Colic lymph node (tissue), 1 donor: Measurements from ENCODE around the genes LMF1, RNF151 and GFER.

GRCh38 chr16:861758-862105, 61.2 kb upstream of the GNG13 start:
- PRO-cap, result no peak

- PRO-cap, result no peak
These were observed 66.1 kb upstream of the GNG13 start for GRCh38 chr16:866468-867150.

GRCh38 chr16:903508-903884, 67.3 kb downstream of the LMF1 start:
- PRO-cap, result no peak

DNA sequence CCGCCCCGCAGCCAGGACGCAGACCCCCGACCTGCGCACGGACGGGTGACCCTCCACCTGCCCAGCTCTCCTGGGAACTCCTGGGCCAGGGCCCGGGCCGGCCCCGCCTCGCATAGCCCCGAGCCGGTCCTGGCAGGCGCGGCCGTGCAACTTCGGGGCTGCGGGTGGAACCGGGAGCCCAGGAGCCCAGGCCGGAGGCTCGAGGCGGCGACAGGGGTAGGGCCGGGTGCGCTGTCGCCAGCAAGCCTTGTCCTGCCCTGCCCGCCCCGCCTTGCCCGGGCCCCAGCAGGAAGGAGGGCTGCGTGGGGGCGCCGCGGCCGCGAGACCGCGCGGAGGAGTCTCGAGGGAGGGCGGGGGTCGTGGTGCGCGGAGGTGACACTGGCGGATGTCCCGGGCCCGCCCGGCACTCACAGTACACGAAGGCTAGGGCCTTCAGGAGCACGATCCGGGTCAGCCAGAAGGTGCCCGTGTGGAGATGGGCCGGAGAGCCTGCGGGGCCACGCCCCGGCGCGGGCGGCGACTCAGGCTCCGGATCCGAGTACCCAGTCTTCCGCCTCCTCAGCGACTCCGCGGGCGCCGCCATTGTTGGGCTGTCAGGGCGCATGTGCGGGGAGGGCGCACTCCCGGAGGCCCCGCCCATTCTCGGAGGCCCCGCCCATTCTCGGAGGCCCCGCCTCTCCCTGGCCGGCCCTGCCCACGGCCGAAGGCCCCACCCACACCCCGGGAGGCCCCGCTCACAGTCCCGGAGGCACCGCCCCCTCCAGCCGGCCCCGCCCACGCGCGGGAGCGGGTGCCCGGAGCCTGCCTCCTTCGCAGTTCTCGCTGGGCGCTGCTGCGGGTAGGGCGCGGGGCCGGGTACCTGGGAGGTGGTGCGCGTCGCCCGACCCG, at the start of gene LMF1:
LMF1 (minus strand) TSS at position 608 of the 888 bp plus-strand sequence.
- PRO-cap, result bidirectional peak, plus-strand start at position 343 of the sequence, minus-strand start at position 273 of the sequence; bidirectional peak, plus-strand start at position 815 of the sequence, minus-strand start at position 584 of the sequence

DNA sequence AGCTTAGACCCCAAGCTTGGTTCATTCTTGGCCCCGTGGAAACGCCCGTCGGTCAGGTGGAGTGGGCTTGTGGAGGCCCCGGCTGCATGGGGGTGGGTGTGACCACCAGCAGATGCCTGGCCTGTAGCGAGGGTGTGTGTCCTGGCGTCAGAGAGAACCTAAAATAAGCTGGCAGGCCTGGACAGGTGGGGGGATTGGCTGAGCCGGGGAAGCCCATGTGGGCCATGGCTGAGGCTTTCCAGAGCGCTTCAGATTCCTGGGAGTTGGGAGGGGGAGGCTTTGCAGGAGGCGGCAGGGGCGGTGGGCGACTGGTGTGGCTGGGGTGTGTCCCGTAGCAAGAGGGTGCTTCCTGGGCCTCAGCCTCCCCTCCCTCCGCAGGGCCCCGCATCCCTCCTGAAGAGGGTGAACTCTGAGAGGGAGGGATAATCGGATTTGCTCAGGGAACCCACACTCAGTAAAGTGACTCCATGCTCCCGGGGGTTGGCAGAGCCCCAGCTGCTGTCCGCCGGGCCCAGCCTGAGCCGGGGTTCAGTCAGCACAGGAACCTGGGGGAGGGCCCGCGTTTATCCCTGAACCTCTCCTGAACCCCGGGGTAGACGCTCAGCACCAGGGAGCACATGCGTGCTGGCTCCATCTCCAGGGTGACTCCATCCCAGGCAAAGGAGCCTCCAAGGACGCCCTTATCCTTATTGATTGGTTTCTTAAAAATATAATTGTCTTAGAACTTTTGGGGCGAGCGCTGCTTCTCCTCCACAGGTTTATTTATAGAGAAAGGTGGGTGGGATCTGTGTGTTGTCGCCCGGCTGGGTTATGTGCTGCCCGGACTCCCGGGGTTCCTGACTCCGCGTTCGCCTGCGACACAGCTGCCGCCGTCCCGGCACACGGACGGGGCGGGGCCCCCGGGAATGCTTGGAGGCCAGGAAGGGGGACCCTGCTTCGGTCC, 3.6 kb downstream of the CACNA1H start:
- PRO-cap, result no peak

DNA sequence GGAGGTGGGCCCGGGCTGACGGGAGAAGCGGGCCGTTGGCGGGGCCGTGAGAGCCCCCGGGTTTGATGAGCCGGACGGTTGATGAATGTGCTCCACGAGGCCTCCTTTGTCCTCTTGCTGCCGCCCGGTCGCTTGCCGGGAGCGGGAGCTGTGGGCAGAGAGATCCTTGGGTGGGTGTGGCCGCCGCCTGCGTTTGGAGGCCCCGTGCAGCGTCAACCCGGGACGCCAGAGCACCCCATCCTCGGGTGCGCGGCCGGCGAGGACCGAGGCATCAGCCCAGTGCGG, 7.7 kb downstream of the CACNA1H start:
- PRO-cap, result no peak

DNA sequence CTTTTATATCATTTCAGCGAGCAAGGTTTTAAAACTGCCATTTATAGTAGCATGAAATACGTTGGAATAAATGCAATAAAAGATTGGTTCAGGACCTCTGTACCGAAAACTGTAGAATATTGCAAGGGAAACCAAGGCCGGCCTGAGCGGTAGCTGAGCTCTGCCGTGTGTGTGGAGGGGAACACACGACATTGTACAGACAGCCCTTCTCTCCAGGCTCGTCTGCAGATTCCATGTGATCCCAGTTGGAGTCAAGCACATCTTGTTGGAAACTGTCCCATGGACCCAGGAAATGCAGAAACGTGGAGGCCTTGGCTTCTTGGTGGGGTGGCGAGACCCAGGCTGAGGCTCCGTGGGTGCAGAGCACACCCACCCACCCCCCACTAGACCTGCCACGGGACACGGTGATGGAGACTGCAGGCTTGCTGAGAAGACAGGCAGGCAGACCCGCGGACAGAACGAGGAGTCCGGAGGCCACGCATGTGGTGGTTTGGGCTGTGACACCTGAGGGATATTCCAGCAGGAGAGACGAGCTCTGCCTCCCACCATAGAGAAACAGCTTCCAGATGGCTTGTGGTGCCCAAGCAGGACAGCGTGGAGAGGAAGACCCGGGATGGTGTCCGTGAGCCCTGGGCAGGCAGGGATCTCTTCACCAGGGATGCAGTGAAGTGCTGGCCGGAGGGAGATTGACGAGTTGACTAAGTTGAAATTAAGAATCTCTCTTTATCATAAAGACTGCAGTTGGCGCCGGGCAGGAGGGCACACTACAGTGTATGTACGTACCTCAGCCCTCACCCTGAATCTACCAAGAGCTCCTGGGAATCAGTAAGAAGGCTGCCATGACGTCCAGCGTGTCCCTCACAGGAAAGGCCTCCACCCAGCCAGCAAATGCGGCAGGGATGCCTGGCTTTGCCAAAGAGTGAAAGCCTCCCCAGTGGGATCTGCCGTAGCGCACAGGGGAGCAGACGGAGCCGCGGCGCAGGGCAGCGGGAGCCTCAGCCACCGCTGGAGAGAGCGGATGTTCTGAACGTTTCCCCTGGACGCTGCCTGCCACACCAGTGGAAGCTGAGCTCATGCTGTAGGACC, 8.1 kb downstream of the UBE2I start:
- PRO-cap, result no peak

DNA sequence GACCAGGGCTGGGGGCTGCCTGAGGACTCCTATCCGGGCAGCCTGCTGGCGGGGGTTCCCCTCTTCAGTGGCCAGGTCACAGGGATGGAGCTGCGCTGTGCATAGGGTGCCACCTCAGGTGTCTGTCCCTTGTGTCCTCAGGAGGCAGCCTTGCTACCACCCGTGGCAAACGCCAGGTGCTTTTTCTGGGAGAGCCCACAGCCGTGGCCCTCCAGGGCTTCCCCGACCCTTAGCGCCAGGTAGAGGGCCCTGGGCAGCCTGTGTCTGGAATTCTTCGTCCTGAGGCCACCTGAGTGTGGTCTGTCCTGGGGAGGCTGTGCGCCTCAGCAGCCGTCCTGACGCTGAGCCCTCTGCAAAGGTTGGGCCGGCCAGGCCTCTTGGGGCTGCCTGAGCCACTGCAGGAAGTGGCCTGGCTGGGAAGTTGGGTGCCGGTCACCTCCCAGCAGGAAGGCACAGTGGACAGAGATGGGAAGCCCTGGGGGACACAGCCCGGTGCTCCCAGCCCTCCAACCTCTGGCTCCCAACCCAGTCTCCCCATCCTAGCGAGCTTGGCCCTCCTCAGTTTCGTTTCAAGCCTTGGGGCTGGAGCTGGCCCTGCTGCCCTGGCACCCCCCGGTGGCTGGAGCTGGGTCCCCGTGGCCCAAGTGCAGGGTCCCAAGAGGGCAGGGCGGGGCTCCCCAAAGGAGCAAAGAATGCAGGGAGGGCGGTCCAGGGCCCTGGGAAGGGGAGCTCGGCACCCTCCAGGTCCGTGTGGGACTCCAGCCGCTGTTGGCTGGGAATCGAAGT, 7.6 kb upstream of the BAIAP3 start:
- PRO-cap, result no peak

- PRO-cap, result no peak
These were observed 1.7 kb downstream of the TSR3 start for GRCh38 chr16:1349812-1350470.

DNA sequence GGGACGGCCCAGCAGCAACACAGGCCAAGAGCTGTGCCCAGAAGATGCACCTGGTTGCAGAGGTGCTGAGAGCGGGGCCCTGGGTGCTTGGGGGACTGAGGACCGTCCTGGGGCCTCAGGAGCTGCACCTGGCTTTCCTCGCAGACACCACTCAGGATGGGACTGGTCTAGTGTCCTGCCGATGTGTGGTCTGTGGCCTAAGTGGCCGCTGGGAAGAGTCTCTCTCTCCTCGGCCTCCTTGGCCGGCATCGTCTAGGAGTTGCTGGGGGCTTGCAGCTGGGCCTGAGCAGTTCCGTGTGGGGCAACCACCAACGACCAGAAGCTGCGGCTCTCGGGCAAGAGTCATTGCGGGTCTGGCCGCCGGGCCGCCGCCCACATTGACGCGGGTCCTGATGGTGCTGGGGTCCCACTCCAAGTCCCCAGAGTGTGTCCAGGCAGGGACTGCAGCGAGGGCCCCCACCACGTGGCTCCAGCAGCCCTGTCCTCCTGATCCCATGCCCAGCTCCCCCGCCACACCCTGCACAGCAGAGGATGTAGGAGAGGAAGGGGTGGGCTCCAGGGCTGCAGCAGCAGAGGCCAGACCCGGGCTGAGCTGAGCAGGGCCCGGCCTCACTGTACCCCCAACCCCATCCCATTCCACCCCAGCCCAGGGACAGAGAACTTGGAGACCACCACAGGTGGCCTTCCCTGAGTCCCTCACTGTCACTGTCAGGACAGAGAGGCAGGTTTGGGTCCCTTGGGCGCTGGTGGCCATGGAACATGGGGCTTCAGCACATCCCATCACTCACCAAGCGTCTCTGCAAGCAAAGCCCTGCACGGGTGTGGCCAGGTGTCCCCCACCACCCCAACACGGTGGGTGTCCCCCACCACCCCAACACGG, 30.9 kb downstream of the UNKL start:
- PRO-cap, result no peak

- PRO-cap, result no peak
These were observed 4.5 kb upstream of the CCDC154 start for GRCh38 chr16:1448610-1449600.

DNA sequence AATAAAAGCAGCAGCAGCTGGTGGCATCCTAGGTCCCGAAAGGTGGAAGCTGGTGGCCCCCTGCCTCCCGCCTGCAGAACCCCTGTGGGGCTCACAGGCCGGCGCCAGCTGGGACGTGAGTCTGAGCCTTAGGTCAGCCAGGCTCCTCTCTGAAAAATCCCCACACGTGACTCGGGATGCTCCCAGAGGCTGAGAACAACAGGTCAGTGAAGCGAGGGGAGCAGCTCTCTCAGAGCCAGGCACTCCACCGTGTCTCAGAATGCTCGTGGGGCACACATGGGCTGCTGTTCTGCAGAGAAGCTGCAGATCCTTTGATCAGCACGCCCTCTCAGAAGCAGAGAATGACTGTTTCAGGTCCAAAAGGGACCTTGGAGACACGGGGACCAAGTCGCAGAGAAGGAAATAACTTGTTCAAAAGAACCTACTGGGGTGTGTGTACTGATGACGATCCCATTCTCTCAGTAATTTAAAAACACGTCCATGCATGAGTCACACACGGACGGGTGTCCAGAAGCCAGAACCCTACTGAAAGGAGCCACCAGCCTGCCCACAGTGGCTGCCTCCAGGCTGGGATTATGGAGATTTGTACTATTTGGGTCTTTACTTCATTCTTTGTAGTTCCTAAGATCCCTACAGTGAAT, 27.6 kb downstream of the TMEM204 start:
- PRO-cap, result no peak

- PRO-cap, result no peak
These were observed 606 bp downstream of the CRAMP1 start for GRCh38 chr16:1612733-1613199.

- PRO-cap, result no peak
These were observed 11.1 kb downstream of the JPT2 start for GRCh38 chr16:1689015-1689822.

DNA sequence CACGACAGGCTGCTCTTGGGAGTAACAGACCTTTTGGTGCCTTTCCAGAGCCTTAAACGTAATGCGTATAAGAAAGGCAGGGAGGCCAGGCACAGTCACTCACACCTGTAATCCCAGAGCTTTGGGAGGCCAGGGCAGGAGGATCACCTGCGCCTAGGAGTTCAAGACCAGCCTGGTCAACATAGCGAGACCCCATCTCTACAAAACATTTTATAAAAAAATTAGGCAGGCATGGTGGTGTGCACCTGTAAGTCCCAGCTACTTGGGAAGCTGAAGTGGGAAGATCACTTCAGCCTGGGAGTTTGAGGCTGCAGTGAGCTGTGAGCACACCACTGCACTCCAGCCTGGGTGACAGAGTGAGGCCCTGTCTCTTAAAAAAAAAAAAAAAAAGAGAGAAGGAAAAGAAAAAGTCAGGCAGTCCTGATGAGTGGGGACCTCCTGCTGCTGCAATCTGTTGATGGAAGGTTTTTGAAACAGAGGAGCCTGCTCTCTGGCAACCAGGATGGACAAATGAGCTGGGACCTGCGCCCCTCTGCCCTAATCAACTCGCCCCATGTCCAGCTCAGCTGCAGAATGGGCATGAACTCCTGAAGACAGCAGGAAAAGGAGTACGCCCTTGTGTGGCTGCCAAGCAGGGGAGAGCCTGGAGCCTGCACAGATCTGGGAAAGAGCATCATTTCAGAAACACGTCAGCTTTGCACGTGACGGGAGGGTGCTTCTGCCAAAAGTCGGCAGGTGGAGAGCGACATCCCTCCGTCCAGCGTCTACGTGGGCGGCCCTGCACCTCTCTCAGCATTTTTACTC, 18.8 kb downstream of the NME3 start:
- PRO-cap, result no peak

DNA sequence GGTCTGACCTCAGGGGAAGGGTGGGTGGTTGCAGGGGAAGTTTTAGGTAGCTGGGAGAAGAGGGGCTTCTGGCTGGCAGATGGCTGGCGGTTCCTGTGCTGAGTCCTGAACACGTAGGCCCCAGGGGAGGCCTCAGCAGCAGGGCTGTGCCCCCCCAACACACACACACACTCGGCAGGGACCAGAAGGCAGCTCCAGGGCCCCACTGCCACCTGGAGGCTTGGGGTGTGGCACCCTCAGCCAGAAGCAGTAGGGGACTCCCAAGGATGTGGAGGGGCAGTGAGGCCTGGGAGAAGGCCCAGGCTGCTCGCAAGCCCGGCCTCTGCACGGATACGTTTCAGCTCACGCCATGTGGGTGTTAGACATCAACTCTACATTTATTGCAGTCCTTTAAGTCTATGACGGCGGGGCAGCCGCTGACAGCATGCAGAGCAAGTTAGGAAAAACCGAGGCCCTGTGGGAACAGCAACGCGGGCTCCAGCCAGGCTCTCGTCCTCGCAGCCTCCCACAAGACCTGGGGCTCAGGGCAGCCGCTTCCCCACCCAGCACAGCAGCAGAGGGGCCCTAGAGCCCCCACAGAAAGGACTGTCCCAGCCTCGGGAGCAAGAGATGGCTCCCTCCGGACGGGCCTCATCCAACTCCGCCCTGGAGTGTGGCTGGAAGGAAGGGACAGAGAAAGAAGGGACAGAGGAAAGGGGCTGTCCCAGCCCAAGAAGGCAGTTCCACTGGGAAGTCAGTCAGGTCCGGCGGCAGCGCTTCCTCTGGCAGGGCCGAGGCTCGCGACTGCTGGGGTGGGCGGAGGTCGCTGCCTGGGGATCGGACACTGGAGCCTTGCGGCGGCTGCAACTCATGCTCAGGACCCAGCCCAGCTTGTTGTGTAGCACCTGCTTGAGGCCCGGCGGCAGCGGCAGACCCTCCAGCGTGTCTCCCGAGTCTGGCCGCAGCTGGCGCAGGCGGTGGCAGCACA, 3.7 kb upstream of the MRPS34 start:
- PRO-cap, result no peak

- PRO-cap, result no peak
These were observed 13.6 kb downstream of the HS3ST6 start for GRCh38 chr16:1904567-1905106.

GRCh38 chr16:1950412-1950885, 4.0 kb downstream of the RPL3L start:
- PRO-cap, result no peak

DNA sequence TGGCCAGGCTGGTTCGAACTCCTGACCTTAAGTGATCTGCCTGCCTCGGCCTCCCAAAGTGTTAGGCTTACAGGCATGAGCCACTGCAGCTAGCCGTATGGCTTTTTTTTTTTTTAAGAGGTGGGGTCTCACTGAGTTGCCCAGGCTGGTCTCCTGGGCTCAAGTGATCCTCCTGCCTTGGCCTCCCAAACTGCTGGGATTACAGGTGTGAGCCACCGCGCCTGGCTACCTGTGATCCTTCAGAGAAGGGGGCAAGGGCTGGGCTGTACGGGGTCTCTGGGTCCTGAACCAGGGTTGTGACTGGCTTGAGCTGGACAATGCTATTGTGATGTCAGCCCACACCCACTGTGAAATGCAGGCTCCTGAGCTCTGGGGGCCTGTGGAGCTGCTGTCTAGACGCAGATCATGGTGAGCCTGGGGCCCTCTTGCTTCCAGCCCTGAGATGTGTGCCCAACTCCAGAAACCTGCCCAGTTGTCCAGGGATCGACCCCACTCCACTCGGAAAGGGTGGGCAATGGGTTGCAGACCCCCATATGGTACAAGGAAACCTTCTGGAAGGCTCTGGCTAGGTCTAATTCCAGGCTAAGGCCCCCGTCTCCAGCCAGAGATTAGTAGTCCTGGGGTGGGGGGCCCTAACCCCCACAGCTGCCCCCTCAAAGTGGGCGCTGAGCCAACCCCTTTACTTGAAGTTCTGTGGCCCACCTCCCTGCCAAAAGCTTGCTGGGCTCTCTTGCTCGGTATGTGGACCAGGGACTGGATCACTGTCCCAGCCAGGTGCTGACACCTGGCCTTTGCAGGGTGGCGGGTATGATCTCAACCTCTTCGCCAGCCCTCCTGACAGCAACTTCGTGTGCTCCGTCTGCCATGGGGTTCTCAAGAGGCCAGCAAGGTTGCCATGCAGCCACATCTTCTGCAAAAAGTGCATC, at the start of gene RNF151:
RNF151 (plus strand) TSS at position 380 of the 926 bp plus-strand sequence.
- PRO-cap, result no peak

DNA sequence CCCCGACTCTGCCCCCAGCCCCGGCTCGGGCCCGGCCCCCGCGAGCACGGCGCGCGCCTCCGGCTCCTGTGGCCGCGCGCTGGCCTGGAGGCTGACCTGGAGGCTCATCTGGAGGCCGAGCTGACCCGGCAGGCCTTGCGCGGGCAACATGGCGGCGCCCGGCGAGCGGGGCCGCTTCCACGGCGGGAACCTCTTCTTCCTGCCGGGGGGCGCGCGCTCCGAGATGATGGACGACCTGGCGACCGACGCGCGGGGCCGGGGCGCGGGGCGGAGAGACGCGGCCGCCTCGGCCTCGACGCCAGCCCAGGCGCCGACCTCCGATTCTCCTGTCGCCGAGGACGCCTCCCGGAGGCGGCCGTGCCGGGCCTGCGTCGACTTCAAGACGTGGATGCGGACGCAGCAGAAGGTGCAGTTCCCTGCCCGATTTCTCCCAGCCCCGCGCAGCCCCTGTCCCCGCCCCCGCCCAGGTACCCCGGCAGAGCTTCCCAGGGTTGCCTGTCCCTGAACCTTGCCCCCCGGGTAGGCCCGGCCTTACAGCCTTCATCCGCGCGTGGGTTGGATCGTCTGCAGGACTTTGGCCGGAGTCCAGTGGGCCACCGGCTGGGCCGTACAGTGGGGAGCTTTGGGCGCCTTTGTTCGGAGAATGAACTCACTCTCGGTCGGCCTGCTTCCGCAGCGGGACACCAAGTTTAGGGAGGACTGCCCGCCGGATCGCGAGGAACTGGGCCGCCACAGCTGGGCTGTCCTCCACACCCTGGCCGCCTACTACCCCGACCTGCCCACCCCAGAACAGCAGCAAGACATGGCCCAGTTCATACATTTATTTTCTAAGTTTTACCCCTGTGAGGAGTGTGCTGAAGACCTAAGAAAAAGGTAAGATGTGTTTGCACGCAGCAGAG, at the start of gene GFER:
GFER (plus strand) TSS at position 123 of the 899 bp plus-strand sequence.
- PRO-cap, result bidirectional peak, plus-strand start at position 149 of the sequence, minus-strand start outside the sequence